ENCODE measurements around a stretch of chr1.

DNA sequence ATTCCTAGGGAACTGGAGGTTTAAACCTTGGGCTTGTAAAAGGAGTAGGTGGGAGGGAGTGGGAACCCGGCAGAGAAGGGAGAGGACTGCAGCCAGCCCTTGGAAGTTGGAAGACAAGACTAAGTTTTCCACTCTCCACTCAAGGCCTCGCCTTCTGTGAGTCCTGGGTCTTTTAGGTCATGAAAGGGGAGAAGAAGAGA is 247.1 kb downstream of the FOXD2 start:
- PRO-cap, result no peak

- PRO-cap, result no peak
Measured at GRCh38 chr1:47702070-47702771, 264.4 kb downstream of the FOXD2 start.

- PRO-cap, result no peak
Measured at GRCh38 chr1:47708251-47708670, 270.4 kb downstream of the FOXD2 start.

GRCh38 chr1:47751890-47752473 is 245.2 kb downstream of the TRABD2B start:
- PRO-cap, result no peak

DNA sequence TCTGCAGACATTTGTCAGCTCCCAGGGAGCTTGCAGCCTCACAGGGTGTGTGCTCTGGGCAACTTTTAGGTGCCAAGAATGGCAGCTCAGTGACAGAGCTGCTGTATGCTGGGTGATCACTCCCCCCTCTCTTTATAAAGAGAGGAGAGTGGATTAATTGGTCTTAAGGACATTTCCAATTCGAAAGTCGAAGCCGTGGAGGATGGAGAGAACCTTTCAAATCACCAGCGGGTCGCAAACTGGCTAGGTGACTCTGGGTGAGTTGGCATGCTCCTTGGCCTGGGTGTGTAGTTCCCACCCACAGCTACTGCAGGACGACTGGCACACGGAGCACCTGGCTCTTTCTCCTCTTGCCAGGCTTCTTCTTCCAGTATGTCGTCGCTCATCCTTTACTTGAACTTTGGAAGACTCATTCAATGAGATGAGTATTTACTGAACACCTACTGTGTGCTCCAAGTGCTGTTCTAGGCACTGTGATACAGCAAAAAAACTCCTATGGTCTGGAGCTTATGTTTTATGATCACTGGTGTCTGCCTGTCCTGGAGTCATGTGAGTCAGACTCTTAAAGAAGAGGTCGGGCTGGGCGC is 165.6 kb downstream of the TRABD2B start:
- PRO-cap, result no peak

DNA sequence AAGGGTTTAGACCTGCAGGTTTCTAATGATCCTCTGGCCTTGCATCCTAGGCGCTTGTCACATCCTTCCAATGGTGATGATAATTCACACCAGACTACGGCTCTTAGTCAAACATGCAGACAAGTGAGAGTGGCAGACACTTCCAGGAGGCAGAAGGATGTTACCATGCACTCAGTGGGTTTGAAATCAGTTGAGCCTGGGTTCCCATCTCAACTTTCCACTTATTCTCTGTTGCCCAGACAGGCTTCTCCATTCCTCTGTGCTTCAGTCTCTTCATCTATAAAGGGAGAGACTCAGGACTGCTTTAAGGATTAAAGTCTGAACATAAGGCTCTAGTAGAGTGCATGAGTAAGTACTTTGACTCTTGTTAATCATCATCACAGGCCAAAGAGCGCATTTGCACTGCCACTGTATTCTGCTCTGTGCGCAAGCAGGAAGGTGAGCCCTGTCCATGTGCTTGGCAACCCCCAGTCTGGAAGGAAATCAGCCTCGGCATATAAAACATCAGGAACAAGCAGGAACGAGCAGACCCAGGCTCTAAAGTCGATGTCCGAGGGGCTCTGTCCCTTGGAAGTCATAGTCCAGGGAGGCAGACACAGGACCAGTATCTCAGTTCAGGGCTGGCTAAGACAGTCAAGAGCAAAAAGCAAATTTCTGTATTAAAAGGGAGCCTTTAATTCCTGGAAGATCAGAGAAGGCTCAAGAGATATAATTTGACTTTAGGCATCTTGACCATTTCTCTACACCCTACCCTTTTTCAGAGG is 131.3 kb downstream of the TRABD2B start:
- PRO-cap, result no peak

DNA sequence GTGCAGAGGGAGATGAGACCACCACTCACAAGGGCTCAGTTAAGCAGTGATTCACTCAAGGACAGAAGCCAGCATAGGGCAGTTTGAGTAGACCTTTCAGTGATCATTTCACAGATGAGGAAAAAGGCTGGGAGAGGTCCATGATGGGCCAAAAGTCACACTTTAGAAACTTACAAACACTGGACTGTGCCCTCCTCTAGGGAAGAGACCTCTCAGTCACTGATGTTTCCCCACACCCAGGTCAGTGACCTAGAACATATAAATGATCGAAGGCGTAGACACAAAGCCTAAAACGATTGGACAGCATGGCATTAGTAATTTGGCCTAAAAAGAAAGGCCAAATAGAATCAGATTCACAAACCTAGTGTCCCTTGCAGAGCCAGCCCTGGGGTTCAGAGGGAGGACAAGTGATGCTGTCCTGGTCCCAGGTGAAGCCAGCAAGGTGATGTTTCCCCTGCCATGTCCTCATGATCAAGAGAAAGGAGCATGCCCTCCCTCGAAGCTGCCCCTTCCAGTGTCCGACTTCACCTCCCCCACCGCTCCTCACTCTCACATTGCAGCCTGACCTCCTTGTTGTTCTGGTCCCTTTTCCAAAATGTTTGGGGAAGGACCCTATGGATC is 27.7 kb downstream of the TRABD2B start:
- PRO-cap, result no peak

- PRO-cap, result unidirectional peak, plus-strand start at chr1:47996432
Measured at GRCh38 chr1:47996025-47997029, 858 bp downstream of the TRABD2B start.

DNA sequence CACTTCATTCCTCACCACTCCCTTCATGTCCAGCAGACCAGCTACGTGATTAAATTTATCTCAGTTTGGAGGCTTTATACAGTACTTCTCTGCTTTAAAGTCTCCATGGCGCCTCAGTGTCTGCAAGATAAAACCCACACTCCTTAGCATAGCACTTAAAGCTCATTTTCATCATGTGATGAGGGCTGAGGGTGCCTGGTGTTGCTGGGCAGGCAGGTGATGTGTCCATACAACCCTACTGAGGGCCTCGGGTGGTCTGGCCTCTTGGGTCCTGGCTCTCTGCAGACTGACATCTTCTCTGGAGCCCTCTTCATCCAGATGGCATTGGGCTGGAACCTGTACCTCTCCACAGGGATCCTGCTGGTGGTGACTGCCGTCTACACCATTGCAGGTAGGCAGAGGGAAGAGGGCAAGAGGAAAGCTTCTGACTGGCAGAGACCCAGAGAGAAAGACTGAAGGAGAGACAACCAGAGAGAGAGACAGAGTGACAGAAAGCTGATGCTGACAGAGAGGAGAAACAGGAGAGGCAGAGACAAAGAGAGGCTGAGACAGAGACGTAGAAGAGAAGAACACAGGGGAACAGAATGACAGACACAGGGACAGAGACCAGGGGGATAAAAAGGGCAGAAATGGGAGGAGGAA is 7.9 kb downstream of the SLC5A9 start:
- PRO-cap, result no peak

DNA sequence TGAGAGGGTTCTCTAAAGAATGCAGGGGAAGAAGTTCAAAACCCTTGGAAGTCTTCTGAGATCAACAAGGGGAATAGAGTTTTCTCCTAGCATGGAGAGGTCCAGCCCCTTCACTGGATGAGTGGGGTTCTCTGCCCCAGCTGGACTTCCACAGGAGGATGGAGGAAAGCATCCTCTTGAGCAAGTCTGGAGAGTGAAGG is 1.1 kb downstream of the SPATA6 start:
- PRO-cap, result unidirectional peak, minus-strand start at position 150 of the sequence

DNA sequence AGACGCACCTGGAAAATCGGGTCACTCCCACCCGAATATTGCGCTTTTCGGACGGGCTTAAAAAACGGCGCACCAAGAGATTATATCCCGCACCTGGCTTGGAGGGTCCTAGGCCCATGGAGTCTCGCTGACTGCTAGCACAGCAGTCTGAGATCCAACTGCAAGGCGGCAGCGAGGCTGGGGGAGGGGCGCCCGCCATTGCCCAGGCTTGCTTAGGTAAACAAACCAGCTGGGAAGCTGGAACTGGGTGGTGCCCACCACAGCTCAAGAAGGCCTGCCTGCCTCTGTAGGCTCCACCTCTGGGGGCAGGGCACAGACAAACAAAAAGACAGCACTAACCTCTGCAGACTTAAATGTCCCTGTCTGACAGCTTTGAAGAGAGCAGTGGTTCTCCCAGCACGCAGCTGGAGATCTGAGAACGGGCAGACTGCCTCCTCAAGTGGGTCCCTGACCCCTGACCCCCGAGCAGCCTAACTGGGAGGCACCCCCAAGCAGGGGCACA is 506.1 kb upstream of the BEND5 start:
- PRO-cap, result no peak

- PRO-cap, result no peak
Measured at GRCh38 chr1:50175579-50176141, 66.9 kb downstream of the ELAVL4 start.

- PRO-cap, result bidirectional peak, plus-strand start at chr1:50333203, minus-strand start at chr1:50333126
Measured at GRCh38 chr1:50332752-50333397, 90.4 kb downstream of the DMRTA2 start.

DNA sequence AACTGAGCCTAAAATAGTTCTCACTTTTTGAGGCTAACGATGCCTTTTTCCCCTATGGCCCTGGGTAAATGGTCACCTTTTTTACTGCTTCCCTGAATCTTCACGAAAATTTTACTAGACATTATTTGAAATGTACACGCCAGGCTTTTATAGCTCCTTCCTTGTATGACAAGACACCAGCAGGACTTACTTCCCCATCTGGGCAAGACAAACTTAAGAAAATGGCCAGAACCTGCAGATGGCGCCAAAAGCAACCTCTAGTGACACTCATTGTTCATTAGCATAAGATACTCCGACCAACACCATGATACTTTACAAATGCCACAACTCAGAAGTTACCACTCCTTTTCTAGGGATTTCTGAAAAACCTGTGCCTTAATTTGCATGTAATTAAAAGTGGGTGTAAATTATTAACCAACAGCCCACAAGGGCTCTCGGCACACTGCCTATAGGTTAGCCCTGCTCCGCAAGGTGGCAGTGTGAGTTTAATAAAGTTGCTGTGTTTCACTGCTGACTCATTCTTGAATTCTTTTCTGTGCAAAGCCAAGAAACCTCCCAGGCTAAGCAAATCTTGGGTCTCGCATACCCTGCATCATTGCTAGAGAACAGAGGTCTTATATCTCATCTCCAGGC is 86.6 kb downstream of the FAF1 start:
- PRO-cap, result no peak

GRCh38 chr1:50906549-50907459 is 53.3 kb downstream of the FAF1 start:
- PRO-cap, result no peak

GRCh38 chr1:50933170-50933837 is 26.8 kb downstream of the FAF1 start:
- PRO-cap, result no peak

DNA sequence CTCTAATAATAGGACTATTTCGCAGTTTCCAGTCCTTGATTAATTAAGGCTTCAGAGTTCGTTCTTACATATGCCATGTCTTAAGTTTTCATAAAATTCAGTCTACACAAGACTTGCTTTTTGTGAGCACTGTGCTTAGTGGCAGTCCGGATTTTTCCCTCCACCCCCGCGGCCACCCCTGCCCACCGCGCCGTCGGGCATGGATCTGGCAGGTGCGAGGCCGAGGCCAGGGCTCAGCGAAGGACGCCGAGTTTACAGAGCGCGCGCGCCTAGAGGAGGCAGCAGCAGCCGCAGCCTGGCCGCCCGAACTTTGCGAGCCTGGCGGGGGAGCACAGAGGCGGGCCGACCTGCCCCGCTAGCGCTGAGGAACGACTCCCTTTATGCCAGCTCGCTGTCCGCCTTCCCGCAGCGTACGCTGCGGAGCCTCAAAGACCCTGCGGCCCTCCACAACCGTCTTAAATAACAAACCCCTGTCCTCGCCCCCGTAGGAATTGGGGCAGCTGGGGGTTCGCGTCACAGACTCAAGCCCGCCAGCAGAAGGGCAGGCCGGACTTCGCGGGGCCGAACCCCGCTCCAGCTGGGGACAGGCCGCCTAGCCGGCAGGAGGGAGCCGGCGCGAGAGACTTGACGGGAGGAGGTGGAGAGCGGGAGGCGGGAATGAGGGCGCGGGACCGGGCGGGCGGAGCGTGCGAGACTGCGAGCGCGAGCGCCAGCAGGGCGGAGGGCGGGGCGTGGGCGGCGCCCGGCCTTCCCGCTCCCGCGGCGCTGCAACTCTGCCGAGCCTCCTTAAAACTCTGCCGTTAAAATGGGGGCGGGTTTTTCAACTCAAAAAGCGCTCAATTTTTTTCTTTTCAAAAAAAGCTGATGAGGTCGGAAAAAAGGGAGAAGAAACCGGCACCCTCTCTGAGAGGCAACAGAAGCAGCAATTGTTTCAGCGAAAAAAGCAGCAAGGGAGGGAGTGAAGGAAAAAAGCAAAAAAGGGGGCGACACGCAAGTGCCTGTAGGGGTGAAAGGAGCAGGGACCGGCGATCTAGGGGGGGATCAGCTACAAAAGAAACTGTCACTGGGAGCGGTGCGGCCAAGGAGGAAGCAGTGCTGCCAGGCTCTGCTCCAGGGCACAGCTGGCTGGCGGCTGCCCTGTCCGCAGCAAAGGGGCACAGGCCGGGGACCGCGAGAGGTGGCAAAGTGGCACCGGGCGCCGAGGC is 1.7 kb upstream of the CDKN2C start:
- PRO-cap, result bidirectional peak, plus-strand start at position 334 of the sequence, minus-strand start at position 207 of the sequence; bidirectional peak, plus-strand start at position 748 of the sequence, minus-strand start at position 622 of the sequence

DNA sequence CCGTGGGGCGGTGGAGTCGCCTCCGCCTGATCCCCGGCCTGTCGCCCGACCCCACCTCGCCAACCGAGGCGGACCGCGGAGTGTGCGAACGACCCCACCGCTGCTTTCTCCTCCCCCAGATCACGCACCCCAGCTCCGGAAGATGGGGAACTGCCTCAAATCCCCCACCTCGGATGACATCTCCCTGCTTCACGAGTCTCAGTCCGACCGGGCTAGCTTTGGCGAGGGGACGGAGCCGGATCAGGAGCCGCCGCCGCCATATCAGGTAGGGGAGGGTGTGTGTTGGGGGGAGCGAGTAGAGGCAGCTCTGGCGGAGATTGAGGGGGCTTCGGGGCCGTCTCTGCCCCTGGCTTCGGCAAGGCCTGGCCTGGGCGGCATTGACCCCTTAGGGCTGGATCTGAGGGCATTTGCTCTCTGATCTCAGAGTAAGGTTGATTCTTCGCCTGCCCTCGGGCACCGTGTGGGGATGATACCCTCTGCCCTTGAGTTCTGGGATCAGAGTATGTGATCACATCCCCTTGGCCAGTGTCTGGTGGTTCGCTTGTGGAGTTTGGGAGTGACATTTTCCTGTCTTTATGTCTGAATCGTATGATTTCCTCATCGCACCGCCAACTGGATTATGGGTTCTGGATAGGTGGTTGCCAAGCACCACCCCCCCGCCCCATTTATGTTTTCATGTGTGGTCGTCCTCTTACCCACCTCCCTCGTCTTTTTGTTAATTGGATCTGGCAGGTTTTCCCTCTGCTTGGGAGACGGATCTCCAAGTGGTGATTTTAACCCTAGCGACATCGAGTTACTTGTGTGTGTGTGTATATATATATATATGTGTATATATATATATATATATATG is 767 bp downstream of the RNF11 start:
- PRO-cap, result unidirectional peak, minus-strand start at position 462 of the sequence

GRCh38 chr1:51287907-51288555 is 42.3 kb downstream of the TTC39A start:
- PRO-cap, result no peak

DNA sequence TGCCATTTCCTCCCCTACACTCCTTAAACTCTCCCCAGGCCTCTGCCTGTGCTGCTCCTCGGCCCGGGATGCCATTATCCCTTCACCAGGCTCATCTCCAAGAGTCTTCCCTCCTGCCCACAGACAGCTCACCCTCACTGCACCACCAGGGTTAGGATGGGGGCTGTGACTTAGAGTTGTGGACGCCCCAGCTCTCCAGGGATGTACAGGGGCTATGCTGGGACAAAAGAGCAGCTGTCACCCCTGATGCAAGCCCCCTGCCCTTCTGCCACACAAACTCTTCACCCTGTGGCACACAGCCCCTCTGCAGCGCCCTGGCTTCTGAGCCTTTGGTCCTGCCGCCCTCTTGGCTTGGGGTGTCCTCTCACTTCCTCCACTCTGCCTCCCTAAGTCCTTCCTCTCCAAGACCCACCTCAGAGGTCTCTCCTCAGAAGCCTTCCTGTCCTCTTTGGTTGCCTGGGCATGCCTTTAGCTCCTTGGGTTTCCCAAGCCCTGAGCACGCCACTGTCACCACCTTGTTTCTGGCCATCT is 31.9 kb downstream of the TTC39A start:
- PRO-cap, result no peak

Data from left cardiac atrium (tissue), 1 donor.